GM19240 (cell line): ENCODE measurements around the genes CCL19, TESK1 and CCDC107.

GRCh38 chr9:34691151-34691717 lies at the start of gene CCL19:
Gene CCL19, minus strand, starts transcription at chr9:34691276.
- RRBS = no CpG with 5 or more reads among the region's 5 CpGs

- RRBS = no CpG with 5 or more reads among the region's 42 CpGs
These were observed 5.8 kb upstream of the C9orf131 start for GRCh38 chr9:35036048-35036766.

- RRBS = no CpG with 5 or more reads among the region's 1 CpG
These were observed 2.3 kb downstream of the VCP start for GRCh38 chr9:35070193-35070398.

GRCh38 chr9:35102037-35102448 lies 888 bp downstream of the STOML2 start:
- RRBS = no CpG with 5 or more reads among the region's 6 CpGs

GRCh38 chr9:35208737-35209160 lies 46.9 kb downstream of the UNC13B start:
- RRBS = no CpG with 5 or more reads among the region's 4 CpGs

DNA sequence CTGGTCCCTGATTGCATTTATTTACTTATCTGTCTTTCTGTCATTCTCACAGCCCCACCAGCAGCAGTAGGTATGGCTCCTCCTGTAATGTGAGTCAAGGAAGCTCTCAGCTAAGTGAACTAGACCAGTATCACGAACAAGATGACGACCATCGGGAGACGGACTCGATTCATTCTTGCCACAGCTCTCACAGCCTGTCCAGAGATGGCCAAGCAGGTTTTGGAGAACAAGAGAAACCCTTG lies 148.5 kb downstream of the UNC13B start:
- RRBS = no CpG with 5 or more reads among the region's 5 CpGs

GRCh38 chr9:35344559-35345077 lies 145.3 kb upstream of the RUSC2 start:
- RRBS = no CpG with 5 or more reads among the region's 2 CpGs

- RRBS = no CpG with 5 or more reads among the region's 3 CpGs
These were observed 1.1 kb downstream of the RUSC2 start for GRCh38 chr9:35491128-35491322.

- RRBS = no CpG with 5 or more reads among the region's 7 CpGs
These were observed 1.7 kb downstream of the FAM166B start for GRCh38 chr9:35561713-35562596.

DNA sequence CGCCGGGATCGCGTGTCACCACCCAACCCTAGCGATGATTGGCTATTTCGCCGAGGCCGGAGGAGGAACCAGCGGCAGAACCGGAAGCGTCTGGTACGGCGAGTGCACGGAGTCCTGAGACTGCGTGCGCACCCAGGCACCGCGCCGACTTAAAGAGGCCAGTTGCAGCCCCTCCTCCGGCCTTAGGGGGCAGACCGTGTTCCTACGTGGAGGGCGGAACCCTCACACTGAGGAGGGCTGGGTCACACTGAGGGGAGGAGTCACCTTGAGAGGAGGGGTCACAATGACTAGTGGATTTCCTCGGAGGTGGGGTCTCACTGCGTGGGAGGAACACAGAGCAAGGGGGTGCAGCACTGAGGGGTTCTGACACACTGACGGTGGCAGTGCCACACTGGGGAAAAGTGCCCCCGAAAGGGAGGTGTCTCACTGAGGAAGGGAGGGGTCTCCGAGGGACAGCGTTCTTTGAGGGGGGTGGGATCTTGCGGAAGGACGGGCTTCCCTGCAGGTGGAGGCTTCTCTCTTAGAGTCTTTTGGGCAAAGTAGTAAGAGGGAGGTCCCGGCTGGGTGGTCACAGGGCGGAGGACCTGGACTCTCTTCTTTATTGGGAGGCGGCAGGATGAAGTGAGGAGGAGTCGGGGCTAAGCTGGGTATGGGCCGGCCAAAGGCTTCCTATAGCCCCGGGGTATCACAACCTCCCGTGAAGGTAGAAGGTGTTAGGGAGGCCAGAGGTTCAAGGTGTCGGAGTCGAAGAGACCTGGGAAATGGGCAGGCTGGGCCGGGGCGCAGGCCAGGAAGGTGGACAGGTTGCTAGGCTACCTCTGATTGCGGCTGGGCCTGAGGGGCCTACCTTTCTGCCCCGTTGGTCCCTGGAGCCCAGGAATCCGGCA lies 715 bp upstream of the TESK1 start:
- RRBS = 2% methylated on average over 25 of the region's 45 CpGs

DNA sequence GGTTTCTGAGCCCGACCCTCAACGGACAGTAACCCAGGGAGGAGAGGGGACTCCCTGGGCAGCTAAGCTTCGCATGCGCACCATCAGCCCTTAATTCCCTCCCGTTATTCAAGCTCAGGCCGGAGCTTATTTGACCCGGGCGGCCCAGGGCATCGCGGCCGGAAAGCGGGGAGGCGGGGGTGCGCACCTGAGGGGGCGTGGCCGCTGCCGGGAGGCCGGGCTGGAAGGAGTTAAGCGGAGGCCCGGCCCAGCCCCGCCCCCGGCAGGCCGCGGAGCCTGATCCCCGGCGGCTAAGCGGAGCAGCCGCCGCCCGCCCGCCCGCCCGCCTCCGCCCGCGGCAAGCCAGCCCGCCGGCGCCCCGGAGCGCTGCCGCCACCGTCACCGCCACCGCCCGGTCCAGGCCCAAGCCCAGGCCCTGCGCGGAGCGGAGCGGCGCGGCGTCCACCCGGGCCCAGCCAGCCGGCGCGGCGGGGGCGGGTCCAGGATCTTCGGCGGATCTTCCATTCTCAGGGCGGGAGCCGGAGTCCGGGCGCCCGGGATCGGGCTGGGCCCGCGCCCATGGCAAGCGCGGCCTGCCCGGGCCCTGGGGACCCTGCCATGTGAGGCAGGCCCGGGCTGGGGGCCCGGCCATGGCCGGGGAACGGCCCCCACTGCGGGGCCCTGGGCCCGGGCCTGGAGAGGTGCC lies at the start of gene TESK1:
Gene TESK1 (plus strand): TSS at position 272 of the 685 bp plus-strand sequence.
- RRBS = 2% methylated on average over 39 of the region's 78 CpGs

- RRBS = 2% methylated on average over 20 of the region's 42 CpGs
These were observed 811 bp downstream of the TESK1 start for GRCh38 chr9:35605676-35606470.

GRCh38 chr9:35658116-35659275 lies at the start of gene CCDC107:
Gene CCDC107, plus strand, starts transcription at chr9:35658292.
- RRBS = 2% methylated on average over 42 of the region's 73 CpGs

- RRBS = 27% methylated on average over 18 of the region's 55 CpGs
These were observed 2.2 kb downstream of the CA9 start for GRCh38 chr9:35675745-35676550.

DNA sequence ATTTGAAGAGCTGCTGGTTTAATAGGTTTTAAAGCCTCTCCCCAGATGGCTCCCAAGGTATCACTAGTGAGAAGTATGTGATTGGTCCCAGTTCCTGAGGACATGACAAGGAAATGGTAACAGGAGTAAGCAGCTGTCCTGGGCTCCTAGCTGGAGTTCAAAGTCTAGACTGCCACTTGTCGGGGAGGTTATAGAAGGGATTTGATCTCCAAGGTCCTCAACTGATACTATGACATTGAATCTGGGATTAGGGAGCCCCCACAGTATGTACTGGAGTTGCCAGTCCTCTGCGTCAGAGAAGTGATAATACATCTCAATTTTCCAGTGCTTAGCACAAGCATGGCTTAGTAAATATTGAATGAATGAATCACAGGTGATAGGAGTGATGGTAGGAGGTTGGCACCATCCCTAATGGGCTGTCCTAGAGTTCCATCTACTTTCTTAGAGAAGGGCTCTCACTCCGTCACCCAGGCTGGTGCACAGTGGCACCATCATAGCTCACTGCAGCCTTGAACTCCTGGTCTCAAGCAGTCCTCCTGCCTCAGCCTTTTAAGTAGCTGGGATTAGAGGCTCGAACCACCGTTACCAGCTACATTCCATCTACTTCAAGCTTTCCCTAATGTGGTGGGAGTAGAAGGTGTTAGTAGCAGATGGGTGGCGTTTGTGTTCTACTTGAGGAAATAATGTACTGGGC lies 6.3 kb upstream of the TPM2 start:
- RRBS = no CpG with 5 or more reads among the region's 6 CpGs

DNA sequence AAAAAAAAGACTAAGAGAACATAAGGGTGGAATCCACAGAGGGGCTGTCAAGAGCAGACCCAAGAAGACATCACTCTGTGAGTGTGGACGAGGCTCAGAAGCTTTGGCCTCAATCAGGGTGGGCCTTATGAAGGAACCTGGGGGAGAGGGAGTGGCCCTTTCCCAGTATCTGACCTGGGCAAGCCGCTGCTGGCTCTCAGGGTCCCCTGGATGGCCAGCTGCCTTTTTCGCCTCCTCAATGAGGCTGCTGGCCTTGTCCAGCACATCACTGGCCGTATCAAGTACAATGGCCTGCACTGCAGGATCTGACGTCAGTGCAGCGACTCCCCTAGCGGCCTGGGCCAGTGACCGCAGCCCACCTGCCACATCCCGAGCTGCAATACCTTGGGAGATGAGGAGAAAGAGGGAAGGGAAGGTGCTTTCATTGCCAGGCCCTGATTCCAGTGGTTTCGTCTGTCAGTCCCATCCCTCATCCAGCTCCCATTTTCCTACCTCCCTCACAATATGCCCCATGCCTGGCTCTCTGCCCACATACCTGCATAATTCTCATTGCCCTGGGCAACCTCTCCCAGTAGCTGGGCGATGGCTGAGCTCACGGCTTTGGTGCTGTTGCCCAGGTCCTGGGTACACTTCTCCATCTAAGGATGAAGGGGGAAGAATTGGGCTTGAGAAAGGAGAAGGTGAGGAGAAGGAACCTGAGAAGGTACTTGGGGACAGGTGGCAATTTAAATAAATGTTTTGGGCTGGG lies 19.2 kb downstream of the TLN1 start:
- RRBS = no CpG with 5 or more reads among the region's 12 CpGs

DNA sequence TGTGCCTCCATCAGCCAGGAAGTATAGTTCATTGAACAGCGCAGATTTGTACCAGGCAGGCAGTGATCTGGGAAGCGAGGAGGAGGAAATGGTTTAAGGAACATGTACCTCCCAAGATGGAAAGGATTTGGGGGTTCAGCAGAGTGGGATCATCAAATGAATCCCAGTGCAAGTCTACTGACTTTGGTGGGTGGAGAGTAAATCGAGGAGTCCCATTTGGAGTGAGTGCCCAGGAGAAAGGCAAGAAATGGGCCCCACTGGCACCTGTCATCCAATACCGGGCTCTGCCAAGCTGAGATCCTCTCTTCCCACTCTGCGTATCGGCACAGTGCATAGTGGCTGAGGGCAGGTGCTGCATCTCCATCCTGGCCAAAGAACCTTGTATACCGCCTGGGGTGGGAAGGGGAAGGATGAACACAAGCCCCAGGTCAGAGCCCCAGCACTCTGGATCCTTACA lies 7.3 kb downstream of the CREB3 start:
- RRBS = no CpG with 5 or more reads among the region's 7 CpGs

DNA sequence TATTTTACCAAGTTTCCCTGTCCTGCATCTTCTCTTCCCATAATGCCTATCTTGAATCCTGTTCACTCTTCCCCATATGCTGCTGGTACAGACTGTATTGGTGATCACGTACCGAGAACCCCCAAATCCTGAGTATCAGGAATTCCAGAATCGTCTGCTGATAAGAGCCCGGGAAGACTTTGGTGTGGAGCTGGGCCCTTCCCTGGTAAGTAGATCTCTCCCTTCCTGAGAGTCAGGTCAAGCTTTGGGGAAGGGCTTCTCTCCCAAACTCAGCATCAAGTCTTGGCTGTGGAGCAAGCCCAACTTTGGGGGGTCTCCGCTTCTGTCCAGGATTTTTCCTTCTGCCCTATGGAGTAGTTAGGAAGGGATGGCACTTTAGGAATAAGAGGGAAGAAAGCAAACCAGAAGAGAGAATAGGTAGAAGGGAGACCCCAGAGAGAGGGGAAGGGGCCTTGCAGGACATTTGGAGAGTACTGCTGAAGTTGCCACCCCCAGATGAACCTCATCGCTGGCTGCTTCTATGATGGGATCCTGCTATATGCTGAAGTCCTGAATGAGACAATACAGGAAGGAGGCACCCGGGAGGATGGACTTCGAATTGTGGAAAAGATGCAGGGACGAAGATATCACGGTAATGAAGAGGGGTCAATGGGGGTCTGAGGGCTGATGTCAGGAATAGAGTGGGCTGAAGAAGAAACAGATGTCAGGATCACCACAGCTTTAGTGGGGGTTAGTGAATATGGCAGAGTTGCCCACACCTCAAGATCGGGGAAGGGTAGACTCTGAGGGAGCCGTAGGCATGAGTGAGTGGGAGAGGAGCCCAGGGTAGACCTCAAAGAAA lies 8.4 kb downstream of the NPR2 start:
- RRBS = no CpG with 5 or more reads among the region's 12 CpGs

GRCh38 chr9:36141404-36141844 lies 4.9 kb downstream of the GLIPR2 start:
- RRBS = no CpG with 5 or more reads among the region's 9 CpGs

- RRBS = no CpG with 5 or more reads among the region's 16 CpGs
These were observed 59.6 kb upstream of the GNE start for GRCh38 chr9:36317593-36318434.